ENCODE measurements around a stretch of chr6.

- PRO-cap, 2 experiments = peak in 2 of 2 experiments; most common plus-strand start chr6:149717841 (in 2); most common minus-strand start chr6:149717663 (in 1)
- RAMPAGE, long total RNA, 5 experiments = start-site peak on the plus strand in 2 of 5 experiments, at chr6:149717813-149717838 at its widest, 5 to 23 reads per replicate; start-site peak on the minus strand in 2 of 5 experiments, at chr6:149717613-149717769 at its widest, 24 to 47 reads per replicate
These were observed 578 bp downstream of the LATS1 start for GRCh38 chr6:149717094-149717951.

- PRO-cap, 2 experiments = no peak in any of the 2 experiments
- RAMPAGE, long total RNA, 5 experiments = no peak in any of the 5 experiments
These were observed 21.6 kb downstream of the LRP11 start for GRCh38 chr6:149842460-149843133.

- PRO-cap, 2 experiments = no peak in any of the 2 experiments
- RAMPAGE, long total RNA, 5 experiments = no peak in any of the 5 experiments
These were observed 8.6 kb downstream of the LRP11 start for GRCh38 chr6:149855469-149856126.

DNA sequence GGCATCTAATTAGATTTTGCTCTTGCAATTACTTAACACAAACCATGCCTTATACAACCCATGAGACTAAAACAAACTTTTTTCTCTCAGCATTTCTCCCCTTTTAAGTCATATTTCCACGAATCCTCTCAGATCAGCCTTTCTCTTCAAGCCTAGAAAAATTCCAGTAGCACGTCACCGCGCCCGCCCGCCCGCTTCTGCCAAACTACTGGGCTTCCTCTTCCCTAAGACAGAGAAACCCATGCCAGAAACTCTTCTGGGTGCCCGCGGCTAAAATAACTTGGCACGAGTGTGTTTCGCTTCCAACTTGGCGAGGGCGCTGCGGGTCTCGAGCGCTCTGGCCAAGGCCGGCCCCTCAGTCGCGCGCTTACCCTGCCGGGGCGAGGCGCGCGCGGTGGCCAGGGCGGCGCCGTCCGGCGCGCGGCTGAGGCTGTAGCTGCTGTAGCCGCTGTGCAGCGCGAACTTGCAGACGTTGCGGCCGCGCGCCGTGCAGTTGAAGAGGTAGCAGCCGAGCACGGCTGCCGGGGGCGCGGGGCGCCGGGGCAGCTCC lies 1.0 kb downstream of the LRP11 start:
- PRO-cap, 2 experiments = peak in 2 of 2 experiments; most common plus-strand start position 358 of the sequence (in 2); most common minus-strand start position 199 of the sequence (in 2)
- RAMPAGE, long total RNA, 5 experiments = no peak in any of the 5 experiments

- PRO-cap, 2 experiments = no peak in any of the 2 experiments
- RAMPAGE, long total RNA, 5 experiments = no peak in any of the 5 experiments
These were observed 7.3 kb downstream of the RAET1E start for GRCh38 chr6:149890599-149890992.

DNA sequence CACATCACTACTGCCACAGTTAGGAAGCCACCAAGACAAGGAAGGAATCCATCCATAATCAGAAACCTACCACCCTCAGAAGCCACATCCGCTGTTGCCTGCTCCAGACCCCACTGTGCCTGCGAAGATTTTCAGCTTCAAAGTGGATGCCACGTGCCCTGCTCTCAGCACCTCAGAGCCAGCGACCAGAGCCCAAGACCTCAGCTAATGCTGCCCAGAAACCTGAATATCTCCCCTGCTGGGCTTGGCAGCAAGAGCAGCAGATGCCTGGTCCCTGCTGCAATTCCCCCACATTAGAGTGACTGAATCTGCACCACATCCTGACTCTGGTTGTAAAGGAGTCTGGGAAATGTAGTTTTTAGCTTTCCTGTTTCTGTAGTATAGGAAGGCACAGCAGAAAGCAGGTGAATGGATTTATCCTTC lies 10.7 kb upstream of the ULBP3 start:
- PRO-cap, 2 experiments = no peak in any of the 2 experiments
- RAMPAGE, long total RNA, 5 experiments = no peak in any of the 5 experiments

GRCh38 chr6:150153436-150154020 lies 10.7 kb downstream of the PPP1R14C start:
- PRO-cap, 2 experiments = no peak in any of the 2 experiments
- RAMPAGE, long total RNA, 5 experiments = no peak in any of the 5 experiments

GRCh38 chr6:150202350-150203023 lies 59.6 kb downstream of the PPP1R14C start:
- PRO-cap, 2 experiments = peak in 1 of 2 experiments; most common plus-strand start chr6:150202759 (in 1); most common minus-strand start chr6:150202658 (in 1)
- RAMPAGE, long total RNA, 5 experiments = no peak in any of the 5 experiments

DNA sequence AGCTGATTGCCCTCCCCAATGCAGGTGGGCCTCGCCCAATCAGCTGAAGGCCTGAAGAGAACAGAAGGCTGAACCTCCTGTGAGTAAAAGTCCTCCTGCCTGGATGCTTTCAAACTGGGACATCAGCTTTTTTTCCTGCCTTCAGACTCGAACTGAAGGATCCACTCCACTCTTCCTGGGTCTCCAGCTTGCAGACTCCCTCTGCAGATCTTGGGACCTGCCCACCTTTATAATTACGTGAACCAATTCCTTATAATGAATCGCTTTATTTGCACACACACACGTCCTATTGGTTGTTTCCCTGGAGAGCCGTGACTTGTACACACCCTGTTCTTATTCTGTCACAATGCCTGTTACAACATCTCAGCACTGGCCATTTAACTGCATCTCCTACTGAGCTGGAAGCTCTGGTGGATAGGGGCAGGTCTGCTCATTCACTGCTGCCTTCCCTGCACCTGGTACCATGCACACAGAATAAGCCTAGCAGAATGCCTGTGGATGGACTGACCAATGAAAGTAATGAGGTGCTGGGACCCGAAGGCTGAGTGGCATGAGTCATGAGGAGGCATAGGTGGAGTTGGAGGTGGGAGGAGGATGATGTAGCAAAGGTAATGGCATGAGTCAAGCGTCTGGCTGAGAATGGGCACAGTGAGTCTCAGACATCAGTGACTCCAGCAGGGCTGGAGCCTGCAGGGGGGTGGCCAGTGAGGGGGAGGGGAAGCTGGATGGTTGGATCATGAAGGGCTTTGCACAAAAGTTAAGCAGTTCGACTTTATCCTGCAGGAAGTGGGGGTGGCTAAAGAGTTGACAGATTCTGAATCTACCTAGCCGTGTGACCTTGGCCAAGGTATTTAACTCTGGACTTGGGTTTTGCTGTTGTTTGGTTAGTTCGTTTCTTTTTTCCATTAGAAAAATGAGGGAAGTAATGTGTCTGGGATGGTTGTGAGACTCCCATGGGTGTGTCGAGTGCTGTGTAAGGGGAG lies 99.2 kb upstream of the IYD start:
- PRO-cap, 2 experiments = no peak in any of the 2 experiments
- RAMPAGE, long total RNA, 5 experiments = no peak in any of the 5 experiments

DNA sequence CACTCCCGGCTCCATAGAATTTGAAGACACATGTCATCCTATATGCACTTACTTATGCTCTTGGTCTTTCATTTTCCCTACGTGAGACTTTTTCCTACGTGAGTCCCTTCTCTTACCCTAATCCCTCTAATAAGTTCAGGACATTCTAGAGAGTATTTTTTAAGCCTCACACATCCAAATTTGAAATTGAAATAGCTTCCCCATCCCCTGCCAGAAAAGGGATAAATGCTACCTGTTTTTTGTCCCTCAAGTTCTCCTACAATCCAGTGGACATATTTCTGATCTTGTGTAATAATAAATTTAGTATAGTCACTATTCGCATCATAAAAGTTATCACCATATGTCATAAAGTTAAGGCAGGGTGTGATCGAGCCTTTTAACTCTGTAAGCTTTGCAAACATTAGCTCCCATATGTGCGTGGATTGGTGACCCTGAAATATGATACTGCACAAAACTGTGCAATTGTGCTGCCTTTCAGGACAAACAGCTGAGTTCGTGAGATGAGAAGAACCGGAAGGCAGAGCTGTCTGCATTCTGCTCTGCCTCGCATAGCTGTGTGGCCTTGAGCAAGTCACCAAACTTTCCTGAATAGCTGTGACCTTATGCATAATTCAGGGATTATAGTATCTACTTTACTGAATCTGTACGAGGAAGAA lies 3.4 kb upstream of the PLEKHG1 start:
- PRO-cap, 2 experiments = no peak in any of the 2 experiments
- RAMPAGE, long total RNA, 5 experiments = no peak in any of the 5 experiments

DNA sequence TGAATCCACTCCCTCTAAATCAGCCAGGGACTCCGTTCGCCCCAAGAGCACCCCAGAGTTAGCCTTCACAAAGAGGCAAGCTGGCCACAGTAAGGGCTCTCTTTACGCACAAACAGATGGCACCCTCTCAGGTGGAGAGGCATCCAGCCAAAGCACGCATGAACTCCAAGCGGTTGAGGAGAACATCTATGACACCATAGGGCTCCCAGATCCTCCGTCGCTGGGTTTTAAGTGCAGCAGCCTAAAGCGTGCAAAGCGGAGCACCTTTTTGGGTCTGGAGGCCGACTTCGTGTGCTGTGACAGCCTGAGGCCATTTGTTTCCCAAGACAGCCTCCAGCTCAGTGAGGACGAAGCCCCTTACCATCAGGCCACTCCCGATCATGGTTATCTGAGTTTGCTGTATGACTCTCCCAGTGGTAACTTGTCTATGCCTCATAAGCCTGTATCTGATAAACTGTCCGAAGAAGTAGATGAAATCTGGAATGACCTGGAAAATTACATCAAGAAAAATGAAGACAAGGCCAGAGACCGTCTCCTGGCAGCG lies 34.3 kb upstream of the MTHFD1L start:
- PRO-cap, 2 experiments = no peak in any of the 2 experiments
- RAMPAGE, long total RNA, 5 experiments = start-site peak on the plus strand in 1 of 5 experiments, centred at position 122 of the sequence, 6 reads per replicate

GRCh38 chr6:150866896-150867356 lies 1.4 kb downstream of the MTHFD1L start:
- PRO-cap, 2 experiments = no peak in any of the 2 experiments
- RAMPAGE, long total RNA, 5 experiments = no peak in any of the 5 experiments

DNA sequence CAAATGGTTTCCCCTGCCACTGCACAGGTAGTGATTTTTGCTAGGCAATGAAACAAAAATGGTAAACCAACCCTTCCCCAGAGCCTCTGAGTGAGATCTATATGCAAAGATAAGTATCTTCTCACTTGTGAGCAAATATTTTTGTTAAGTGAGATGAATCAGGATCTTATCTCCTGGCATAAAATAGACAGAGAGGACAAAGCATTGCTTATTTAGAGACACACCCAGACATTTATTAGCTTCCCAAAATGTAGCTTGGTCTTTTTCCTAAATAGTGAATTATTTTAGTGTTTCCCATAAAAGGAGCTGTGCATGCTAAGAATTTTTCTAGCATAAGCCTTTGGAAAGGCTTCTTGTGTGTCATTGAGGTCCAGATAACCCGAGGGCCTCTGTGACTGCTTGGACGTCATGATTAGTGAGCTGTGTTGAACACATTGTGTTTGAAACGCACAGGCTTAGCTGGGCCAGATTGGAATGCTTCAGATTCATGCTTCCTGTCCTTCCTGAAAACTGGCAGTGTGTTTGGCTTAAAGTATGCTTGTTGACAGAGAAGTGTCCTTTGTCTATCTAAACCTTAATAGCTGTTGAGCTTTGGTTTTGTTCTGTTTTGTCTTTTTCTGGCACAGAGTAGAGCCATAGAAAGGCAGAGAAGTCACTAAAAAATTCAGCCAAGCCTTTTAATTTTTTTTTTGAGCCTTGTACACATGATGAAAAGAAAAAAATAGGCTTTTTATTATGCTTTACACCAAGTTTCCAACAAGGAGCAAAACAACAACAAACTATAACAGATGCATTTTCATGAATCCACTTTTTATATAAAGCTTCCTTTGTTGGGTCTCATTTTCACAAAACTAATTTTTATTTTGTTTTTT lies 16.6 kb downstream of the MTHFD1L start:
- PRO-cap, 2 experiments = peak in 1 of 2 experiments; most common plus-strand start position 452 of the sequence (in 1)
- RAMPAGE, long total RNA, 5 experiments = no peak in any of the 5 experiments

- PRO-cap, 2 experiments = no peak in any of the 2 experiments
- RAMPAGE, long total RNA, 5 experiments = no peak in any of the 5 experiments
These were observed 75.5 kb downstream of the MTHFD1L start for GRCh38 chr6:150940970-150941507.

GRCh38 chr6:150991156-150992022 lies 125.9 kb downstream of the MTHFD1L start:
- PRO-cap, 2 experiments = no peak in any of the 2 experiments
- RAMPAGE, long total RNA, 5 experiments = no peak in any of the 5 experiments

DNA sequence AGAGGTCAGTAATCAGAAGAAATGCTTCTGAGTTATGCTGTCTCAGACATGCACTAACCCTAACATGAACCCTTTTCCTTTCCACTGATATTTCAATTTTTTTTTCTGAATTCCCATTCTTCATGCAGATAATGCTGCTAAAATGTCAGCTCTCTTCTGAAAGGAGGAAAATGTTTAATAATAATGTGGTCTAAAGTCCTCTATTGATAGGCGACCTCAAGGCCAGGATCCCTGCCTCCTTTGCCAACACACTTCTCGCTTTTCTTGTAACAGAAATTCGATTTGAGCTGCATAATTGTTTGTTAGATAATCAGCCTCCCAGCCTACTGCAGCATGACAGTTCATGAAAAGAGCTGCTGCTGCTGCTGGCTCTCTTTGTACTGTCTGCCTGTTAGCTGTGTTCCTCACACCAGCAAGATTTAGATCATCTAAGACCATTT lies 153.9 kb downstream of the MTHFD1L start:
- PRO-cap, 2 experiments = no peak in any of the 2 experiments
- RAMPAGE, long total RNA, 5 experiments = no peak in any of the 5 experiments

DNA sequence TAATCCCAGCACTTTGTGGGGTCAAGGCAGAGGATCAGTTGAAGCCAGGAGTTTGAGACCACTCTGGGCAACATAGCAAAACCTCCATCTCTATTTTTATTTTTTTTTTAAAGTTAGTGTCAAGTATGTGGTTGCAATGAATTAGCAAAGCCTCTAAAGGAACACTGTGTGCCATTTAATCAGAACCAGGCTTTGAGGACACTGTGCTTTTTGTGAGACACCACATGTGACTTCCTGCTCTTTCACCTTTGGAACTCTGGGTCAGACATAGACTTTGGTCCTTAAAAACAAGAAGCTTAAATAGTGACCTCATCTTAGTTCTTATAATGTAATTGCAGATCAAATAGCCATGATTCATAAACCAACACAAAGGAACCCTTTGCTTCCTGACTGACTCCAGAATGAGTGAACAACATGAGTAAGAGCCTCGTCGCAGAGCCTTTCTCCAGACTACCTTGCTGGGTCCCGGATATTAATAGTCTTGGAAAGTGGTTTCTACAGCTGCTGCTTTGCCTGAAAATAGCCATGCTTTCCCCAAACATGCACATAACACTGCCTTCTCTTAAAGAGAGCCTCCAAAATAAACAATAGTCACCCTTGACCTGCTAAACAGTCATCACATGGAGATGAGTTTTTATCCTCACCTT lies 170.8 kb downstream of the MTHFD1L start:
- PRO-cap, 2 experiments = peak in 2 of 2 experiments; most common plus-strand start position 399 of the sequence (in 2)
- RAMPAGE, long total RNA, 5 experiments = no peak in any of the 5 experiments

DNA sequence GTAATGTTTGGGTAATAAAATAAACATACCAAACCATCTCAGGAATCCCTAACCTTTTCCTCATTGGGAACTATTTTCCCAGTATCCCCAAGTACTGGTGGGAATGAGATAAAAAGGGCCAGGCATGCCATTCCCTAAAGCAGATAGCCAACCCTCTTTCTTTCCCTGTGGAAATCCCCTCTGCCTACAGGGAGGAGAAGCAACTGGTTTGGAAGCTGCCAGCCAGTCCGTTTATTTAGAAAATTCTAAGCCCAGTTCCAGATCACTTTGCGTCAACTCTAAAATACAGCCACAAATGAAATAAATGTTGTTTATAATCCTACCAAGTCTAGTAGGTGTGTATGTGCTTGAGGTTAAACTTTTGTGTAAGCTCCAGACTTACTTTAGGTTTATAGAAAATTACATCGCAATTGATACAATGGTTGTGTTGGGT lies 169.0 kb upstream of the AKAP12 start:
- PRO-cap, 2 experiments = no peak in any of the 2 experiments
- RAMPAGE, long total RNA, 5 experiments = no peak in any of the 5 experiments

- PRO-cap, 2 experiments = no peak in any of the 2 experiments
- RAMPAGE, long total RNA, 5 experiments = no peak in any of the 5 experiments
These were observed 42.4 kb downstream of the ZBTB2 start for GRCh38 chr6:151348607-151349786.

DNA sequence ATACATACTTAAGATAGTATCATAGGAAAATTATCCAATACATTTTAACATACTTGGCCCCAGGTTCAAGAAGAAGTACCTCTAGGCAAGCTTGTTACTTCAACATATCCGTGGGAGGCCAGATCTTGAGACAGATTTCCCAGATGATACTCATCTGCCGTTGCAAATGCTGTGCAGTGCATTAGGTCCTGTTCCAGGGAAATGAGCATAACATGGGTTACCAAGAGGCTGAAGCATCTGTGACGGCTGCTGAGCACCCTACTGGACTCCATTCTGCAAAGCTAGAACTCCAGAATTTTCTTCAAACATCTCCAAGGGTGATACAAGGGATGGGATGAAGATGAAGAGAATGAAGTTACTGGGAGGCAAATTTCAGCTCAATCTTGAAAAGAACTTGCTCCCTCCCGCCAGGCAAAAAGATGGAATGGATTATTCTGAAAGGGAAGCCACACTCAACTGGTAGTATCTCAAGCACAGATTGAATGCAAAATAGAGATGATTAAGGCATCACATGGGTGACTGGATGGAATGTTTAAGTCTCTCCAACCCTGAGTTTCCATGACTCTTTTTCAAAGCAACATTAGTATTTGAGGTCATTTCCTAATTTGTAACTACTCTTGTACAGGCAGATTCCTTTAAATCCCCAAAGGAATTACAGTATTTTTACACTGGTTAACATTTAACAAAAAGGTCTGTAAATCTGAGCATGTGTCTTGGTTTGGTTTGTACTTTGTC lies 15.4 kb downstream of the RMND1 start:
- PRO-cap, 2 experiments = no peak in any of the 2 experiments
- RAMPAGE, long total RNA, 5 experiments = no peak in any of the 5 experiments